ENCODE measurements around a stretch of chr1.

DNA sequence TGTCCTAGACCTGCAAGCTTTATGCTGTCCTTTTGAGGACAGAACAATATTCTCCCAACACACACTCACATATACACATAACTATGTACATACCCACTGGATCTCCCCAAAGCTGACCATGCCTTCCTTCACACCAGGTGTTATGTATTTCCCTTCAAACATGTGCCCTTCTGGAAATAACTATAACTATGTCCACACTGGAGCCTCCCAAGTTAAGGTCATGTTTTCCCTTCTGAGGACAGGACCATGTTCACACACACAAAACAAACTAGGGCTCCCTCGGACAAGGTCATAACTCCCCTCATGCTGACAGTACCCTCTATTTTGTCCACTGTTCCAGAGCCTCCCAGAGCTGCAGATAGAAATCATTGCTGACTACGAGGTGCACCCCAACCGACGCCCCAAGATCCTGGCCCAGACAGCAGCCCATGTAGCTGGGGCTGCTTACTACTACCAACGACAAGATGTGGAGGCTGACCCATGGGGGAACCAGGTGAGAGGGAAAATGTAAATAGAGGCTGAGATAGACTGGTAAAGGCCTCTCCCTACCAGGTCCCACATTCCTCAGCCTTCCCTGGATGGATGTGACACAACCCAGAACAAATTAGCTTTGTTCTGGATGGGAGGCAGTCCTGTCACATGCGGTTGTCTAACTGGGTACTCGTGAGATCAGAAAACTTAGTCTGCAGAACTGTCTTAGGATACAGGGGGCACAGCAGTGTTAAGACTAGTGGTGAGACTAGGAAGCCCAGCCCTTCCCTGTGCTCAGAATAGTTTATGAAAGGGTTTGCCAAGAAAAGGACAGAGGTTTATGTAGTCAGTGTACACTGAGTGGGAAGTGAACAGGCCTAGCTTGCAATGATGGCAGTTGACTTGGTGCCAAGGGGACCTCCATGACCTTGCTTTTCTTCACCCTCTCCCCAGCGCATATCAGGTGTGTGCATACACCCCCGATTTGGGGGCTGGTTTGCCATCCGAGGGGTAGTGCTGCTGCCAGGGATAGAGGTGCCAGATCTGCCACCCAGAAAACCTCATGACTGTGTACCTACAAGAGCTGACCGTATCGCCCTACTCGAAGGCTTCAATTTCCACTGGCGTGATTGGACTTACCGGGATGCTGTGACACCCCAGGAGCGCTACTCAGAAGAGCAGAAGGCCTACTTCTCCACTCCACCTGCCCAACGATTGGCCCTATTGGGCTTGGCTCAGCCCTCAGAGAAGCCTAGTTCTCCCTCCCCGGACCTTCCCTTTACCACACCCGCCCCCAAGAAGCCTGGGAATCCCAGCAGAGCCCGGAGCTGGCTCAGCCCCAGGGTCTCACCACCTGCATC, 8.2 kb downstream of the MMACHC start:
- PRO-cap, result no peak

- PRO-cap, result no peak
Observed at GRCh38 chr1:45552002-45552850, 1.6 kb downstream of the AKR1A1 start.

GRCh38 chr1:45584222-45585441, 791 bp downstream of the NASP start:
- PRO-cap, result bidirectional peak, plus-strand start at chr1:45584819, minus-strand start at chr1:45584669

DNA sequence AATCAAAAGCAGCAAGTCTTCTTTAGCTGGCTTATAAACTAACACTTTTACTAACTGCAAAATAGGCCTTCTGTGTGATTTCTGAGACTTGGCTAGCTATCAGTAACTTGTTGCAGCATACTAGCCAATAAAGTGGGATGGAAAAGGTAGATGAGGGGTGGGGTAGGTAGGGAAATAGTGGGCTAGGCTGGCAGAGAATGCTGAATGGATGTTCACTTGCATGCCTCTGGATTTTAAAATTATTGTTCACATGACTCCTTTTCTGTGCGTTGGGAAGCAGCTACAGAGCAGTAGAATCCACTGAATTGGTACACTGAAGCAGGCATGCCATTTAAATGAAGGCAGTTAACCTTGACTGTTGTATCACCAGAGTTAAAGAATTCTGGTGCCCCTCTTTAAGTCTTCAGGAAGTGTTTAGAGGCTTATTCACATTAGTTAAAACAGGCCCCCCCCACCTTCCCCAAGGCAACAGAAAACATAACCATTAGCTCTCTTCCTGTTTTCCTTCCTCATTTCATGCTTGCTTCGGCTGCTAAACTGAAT, 15.3 kb downstream of the CCDC17 start:
- PRO-cap, result no peak

DNA sequence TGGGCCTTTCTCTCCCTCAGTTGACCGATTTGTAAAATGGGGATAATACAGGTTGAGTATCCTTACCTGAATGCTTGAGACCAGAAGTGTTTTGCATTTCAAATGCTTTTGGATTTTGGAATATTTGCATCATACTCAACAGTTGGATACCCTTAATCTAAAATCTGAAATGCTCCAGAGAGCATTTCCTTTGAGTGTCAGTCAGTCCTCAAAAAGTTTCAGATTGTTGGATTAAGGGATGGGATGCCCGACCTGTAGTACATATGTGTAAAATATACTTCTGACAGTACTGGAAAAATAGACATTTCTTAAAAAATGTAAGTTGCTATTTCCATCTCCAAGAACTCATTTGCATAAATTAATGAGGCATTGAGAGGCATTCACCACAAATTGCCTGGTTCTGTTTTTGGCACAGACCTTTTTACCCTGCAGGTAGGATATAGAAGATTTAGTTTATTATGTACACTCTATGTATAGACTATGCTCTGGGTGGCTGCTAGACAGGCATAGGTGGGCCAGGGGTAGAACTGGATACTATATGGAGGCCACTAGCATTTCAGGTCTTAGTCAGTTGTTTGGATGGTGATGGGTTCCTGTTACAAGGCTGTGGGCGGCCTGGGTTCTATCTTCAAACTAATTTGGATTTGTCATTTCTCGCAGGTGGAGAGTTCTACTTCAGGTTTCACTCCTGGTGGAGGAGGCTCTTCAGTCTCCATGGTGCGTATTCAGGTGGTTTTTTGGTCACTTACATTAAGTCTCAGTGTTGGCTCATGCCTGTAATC, 8.0 kb downstream of the CCDC17 start:
- PRO-cap, result no peak

DNA sequence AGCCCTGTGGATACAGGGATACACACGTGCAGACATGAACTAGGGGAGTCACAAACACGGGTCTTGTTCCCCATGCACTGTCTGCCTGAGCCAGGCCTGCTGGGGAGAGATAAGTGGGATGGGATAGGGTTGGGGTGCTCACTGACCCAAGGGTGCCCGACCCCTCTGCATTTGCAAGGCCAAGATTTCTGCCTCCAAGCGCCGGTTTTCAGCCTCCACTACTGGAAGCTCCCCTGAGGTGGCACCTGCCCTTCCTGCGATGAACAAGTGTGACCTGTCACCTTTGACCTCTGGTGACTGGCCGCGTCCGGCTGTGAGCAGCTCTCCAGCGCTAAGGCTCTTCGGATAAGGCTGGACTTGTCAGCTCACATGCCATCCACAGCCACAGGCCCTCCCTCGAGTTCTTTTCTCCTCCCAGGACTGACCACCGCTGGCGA, 1.7 kb downstream of the CCDC17 start:
- PRO-cap, result no peak

- PRO-cap, result no peak
Observed at GRCh38 chr1:45871394-45871852, 68.0 kb downstream of the MAST2 start.

DNA sequence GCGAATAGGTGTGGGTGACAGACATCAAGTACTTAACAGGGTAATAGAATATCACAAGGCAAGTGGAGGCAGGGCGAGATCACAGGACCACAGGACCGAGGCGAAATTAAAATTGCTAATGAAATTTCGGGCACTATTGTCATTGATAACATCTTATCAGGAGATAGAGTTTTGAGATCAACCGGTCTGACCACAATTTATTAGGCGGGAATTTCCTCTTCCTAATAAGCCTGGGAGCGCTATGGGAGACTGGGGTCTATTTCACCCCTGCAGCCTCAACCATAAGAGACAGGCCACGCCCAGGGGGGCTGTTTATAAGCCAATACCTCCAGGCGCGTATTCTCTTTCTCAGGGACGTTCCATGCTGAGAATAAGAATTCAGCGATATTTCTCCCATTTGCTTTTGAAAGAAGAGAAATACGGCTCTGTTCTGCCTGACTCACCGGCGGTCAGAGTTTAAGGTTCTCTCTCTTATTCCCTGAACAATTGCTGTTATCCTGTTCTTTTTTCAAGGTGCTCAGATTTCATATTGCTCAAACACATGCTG, 123.8 kb downstream of the MAST2 start:
- PRO-cap, result no peak

GRCh38 chr1:46043313-46044104, 88.9 kb downstream of the PIK3R3 start:
- PRO-cap, result no peak

DNA sequence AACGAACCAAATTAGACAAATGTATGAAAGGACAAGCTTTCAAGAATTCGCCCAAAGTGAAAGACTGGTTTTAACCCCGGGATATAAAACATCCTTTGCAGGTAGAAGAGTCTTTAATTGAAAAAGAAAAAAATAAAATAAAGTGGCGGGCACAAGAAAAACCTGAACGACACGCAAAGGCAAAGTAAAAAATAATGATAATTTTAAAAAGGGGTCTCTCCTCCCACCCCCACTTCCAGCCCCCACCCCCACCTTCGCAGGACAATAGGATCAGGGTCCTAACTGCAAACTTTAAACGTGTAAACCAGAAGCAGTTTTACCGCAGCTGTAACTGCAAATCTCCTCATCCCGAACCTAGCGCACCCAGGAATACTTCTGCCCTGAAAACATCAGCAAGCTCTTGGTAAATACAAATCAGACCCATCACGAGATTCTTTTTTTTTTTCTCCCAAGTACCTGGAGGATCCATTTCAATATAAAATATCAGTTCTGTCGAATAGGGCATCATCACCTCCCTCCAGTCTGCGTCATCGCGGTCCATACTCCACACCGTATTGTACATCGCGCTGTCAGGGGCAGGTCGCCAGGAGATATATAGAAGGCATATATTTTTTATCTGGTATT, 926 bp downstream of the PIK3R3 start:
- PRO-cap, result no peak

GRCh38 chr1:46132015-46132317, 463 bp downstream of the PIK3R3 start:
- PRO-cap, result no peak

GRCh38 chr1:46274587-46275984, 27.5 kb downstream of the RAD54L start:
- PRO-cap, result no peak

DNA sequence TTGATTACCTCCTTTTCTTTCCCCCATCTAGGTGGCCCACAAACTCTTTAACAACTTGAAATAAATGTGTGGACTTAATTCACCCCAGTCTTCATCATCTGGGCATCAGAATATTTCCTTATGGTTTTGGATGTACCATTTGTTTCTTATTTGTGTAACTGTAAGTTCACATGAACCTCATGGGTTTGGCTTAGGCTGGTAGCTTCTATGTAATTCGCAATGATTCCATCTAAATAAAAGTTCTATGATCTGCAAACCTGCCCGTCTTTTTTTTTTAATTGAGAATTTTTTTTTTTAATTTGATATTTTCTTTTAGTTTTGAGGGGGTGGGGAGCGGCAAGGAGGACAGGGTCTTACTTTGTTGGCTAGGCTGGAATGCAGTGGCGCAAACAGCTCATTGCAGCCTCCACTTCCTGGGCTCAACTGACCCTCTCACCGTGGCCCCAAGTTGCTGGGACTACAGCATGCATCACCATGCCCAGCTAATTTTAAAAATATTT, 13.1 kb downstream of the UQCRH start:
- PRO-cap, result no peak

DNA sequence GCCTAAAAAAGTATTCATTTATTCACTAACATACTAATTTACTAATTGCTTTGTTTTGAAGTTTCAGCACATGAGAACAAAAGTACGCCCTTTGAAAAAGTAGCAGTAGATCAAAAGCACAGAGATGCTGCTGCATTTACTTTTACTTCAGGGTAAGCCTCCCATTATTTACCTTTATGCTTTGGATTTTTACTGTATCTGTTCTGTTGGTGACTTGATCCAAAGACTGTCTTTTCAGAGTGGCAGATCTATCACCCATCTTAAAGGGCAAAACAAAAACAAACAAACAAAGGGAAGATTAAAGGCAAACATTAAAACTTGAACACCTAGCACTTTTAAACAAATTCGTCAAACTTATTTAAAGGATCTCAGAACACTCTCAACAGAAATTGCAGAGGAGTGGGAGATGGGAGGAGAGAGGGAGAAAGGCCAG, 15.0 kb downstream of the TEX38 start:
- PRO-cap, result no peak

DNA sequence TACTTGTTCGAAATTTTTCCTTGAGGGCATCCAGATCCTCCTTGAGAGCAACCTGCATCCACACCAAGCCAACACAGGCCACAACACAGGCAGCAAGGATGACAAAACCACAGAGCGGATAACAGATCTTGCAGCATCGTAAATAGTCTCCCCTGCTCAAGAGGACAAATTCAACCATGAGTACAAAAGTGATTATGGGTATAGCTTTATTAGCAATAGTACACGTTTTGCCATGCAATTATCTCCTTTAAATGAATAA, 2.7 kb downstream of the EFCAB14 start:
- PRO-cap, result no peak

DNA sequence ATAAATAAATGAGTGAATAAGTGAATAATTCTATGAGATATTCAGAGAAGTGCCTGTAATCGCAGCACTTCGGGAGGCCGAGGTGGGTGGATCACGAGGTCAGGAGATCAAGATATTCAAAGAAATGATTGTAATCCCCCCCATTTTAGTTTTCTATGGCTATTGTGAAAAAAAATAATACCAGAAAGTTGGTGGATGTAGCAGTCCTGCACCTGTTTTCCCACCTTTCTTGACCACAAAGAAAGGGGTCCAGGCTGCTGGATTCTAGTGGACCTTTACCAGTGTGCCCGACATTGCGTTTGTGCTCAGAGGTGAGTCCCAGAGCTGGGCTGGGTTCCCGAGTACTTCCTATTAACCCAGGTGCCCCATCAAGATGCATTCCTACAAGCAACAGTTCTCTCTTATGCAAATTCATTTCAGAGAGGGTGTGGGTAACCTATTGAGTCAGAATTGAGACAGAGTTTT, 7.6 kb upstream of the CYP4A22 start:
- PRO-cap, result no peak

DNA sequence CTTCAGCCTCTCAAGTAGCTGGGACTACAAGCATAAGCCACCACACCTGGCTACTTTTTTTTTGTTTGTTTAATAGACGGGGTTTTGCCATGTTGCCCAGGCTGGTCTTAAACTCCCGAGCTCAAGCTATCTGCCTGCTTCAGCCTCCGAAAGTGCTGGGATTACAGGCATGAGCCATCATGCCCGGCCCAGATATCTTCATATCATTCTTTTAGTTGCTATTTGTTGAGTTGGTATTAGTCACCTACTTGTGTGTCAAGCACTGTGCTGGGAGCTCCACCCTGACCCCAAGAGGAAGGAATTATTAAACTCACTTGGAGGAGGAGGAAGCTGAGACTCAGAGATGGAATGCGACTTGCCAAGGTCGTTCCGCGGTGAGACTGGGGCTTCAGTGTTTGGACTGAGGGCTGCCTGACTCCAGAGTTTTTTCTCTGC, 131.9 kb downstream of the FOXD2 start:
- PRO-cap, result no peak

GRCh38 chr1:47708883-47709903, 271.3 kb downstream of the FOXD2 start:
- PRO-cap, result no peak

- PRO-cap, result unidirectional peak, plus-strand start at chr1:47752256; unidirectional peak, plus-strand start at chr1:47752371
Observed at GRCh38 chr1:47751890-47752473, 245.2 kb downstream of the TRABD2B start.

- PRO-cap, result no peak
Observed at GRCh38 chr1:47808665-47809143, 188.5 kb downstream of the TRABD2B start.

Measured in tibial artery (tissue), 1 donor.